Measurements from ENCODE around the genes FAM114A2 and LARP1.

GRCh38 chr5:153325074-153325526 lies 165.4 kb upstream of the GRIA1 start:
- PRO-cap, 2 experiments, result no peak in any of the 2 experiments

DNA sequence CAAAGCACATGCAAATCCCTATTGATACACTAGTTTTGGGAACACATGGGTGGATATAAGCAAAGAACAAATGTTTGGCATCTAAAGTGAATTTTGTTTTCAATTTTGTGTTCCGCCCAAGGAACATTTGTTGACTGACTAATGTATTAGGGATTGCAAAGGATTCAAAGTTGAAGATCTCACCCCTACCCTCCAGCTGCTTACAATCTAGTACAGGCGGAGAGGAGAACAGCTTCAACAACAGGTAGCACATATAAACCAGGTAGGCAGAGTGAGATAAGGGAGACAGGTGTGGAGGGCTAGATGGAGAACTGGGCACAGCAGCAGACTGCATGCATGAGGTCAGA lies 249.5 kb downstream of the GRIA1 start:
- PRO-cap, 2 experiments, result peak in 2 of 2 experiments; most common plus-strand start position 216 of the sequence (in 2)

GRCh38 chr5:153960564-153960933 lies 78.2 kb downstream of the FAM114A2 start:
- PRO-cap, 2 experiments, result no peak in any of the 2 experiments

DNA sequence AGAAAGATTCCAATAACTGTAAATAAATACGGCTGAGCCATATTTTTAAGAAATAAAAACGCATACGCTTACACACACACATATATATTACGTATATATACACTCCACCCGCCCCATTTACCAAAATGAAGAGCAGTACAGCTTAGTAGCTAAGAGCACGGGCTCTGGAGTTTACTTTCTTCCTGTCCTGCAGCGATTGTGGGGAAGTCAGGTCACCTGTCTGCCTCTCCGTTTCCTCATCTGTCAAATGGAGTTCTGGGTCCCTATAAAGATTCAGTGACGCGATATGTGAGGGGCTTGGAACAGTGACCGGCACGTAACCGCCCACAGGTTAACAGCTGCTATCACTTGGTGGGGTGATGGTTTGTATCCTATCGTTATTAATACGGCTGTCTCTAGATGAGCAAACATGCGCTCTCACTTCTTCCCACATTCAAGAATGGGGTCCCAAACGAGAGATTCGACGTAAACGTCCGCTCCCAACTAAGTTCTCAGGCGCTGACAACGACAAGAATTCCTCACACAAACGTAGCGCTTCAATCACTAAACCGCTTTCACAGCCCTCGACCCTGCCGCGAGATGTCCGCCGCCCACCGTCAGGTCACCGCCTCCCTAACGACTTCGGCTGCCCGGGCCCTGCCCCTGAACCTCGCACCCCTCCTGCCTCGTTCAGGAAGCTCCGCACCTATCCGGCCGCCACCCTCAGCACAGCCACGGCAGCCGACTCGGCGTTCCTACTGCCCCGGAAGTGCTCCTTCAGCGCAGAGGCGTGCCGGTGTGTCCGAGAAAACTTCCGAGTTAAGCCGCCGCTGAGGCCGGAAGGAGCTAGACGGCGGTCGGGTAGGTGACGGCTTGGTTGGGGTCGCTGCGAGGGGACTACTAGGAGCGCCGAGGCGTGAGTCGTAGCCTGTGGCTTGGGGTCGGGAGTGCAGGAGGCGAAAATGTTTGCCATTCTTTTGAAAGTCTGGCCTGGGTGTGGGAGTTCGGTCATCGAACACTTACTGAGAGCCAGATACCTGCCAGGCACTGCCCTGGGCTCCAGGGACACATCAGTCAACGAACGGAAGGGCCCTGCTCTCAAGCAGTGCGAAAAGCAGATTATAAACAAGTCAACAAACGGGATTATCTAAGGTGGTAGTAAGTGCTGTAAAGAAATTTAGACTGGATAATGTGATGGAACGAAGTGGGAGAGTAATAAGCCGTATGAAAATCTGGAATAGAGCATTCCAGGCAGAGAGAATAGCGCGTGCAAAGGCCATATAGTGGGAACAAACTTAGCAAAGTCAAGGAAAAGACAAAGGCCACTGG lies at the start of gene FAM114A2:
TSS of gene FAM114A2 (minus strand) at position 739 of the 1,308 bp plus-strand sequence.
- PRO-cap, 2 experiments, result peak in 2 of 2 experiments; most common plus-strand start position 828 of the sequence (in 2); most common minus-strand start position 750 of the sequence (in 2)

DNA sequence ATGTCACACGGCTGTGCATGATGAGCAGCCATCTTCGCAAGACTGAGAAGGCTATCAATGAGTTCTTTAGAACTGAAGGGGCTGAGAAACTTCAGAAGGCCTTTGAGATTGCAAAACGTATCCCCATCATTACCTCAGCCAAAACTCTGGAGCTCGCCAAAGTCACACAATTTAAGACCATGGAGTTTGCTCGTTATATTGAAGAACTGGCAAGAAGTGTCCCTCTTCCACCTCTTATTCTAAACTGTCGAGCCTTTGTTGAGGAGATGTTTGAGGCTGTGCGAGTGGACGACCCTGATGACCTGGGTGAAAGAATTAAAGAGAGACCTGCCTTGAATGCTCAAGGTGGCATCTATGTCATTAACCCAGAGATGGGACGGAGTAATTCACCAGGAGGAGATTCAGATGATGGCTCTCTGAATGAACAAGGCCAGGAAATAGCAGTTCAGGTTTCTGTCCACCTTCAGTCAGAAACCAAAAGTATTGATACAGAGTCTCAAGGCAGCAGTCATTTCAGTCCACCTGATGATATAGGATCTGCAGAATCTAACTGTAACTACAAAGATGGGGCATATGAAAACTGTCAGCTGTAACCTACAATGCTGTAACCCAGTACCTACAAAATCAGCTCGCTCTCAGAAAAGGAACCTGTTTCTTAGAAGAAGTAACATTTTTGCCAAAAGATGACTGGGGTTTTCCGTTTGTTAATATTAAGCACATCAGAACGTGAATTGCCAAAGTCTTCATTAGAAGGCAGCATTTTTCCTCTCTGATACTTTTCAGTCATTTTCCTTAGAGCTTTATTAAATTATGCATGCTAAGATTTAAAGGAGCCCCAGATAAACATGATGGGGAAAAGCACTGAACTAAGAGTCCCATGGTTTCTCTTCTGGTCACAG lies 14.6 kb downstream of the MFAP3 start:
- PRO-cap, 2 experiments, result no peak in any of the 2 experiments

- PRO-cap, 2 experiments, result no peak in any of the 2 experiments
These were observed 11.9 kb upstream of the GALNT10 start for GRCh38 chr5:154178609-154179071.

- PRO-cap, 2 experiments, result no peak in any of the 2 experiments
These were observed 65.6 kb upstream of the SAP30L start for GRCh38 chr5:154380078-154380757.

DNA sequence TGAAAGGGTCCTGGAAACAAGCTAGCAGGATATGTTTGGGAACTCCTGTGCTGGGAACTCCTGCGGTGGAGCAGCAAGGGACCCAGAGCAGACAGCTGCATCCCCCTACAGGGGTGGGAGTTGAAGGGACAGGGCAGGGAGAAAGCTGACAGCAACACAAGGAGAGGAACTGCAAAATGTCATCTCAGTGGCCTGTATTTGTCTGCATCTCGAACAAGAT lies 47.7 kb upstream of the SAP30L start:
- PRO-cap, 2 experiments, result no peak in any of the 2 experiments

GRCh38 chr5:154459371-154459923 lies 13.7 kb downstream of the SAP30L start:
- PRO-cap, 2 experiments, result no peak in any of the 2 experiments

GRCh38 chr5:154608353-154608692 lies 130.3 kb upstream of the HAND1 start:
- PRO-cap, 2 experiments, result no peak in any of the 2 experiments

DNA sequence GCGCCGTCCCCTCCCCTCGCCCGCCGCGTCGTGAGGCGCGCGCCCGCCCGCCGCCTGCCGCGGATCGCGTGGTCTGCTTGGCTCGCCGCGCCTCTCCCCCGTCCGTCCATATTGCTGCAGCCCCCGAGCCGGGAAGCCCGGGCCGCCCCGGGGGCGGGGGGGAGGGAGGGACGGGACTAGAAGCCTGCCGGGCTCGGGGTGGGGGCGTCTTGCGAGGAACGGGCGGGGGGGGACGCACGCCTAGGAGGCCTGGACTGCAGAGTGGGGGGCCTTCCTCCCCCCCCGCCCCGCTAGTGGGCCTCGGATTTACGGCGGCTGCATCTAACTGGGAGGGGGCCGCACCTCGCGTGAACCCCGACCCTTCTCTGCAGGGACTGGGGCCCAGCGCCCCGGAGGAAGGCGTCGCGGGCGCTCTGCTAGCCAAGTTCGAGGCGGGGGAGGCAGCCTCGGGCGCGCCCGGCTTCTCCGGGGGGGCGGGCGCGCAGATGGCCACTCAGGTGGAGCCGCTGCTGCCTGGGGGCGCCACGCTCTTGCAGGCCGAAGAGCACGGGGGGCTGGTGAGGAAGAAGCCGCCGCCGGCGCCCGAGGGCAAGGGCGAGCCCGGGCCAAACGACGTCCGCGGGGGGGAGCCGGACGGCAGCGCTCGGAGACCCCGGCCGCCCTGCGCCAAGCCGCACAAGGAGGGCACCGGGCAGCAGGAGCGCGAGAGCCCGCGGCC lies at the start of gene LARP1:
TSS of gene LARP1 (plus strand) at position 105 of the 718 bp plus-strand sequence.
- PRO-cap, 2 experiments, result peak in 2 of 2 experiments; most common plus-strand start position 109 of the sequence (in 2)

DNA sequence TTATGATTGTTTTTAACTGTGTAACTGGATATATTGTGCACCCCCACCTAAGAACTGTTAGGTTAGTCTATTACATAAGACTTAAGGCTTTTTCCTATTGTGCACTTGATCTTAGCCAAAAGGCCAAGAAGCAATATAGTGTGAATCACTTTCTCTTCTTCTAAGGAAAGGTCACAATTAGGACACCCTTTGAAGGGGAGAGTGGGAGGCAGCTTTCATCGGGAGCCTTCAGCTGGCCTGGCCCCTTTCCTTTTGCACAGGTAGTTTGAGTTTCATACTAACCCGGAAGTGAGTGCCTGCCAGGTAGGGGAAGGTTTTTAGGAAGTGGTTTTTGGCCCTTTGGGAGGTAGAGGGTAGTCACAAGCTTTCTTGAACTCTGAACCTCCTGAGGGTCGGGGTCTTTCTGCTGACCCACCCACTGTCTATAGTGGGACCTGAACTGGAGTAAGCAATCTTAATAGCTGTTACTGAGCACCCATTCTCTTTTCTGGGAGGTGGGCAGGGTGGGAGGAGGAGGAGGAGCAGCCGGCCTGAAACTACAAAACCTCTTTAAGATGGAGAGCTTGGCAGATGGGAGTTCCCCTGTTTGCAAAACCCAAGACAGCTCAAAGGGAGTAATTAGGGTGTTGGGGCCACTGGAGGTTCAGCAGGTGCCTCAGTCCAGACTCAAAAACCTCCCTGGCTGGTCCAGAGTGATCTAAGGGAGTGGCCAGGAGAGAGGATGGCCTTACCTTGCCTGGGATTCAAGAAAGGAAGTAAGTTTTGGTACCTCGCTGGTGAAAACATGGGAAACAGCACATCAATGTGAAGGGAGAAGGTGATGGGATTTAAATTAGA lies 6.0 kb downstream of the LARP1 start:
- PRO-cap, 2 experiments, result no peak in any of the 2 experiments

GRCh38 chr5:154769106-154770083 lies 14.2 kb downstream of the LARP1 start:
- PRO-cap, 2 experiments, result no peak in any of the 2 experiments

DNA sequence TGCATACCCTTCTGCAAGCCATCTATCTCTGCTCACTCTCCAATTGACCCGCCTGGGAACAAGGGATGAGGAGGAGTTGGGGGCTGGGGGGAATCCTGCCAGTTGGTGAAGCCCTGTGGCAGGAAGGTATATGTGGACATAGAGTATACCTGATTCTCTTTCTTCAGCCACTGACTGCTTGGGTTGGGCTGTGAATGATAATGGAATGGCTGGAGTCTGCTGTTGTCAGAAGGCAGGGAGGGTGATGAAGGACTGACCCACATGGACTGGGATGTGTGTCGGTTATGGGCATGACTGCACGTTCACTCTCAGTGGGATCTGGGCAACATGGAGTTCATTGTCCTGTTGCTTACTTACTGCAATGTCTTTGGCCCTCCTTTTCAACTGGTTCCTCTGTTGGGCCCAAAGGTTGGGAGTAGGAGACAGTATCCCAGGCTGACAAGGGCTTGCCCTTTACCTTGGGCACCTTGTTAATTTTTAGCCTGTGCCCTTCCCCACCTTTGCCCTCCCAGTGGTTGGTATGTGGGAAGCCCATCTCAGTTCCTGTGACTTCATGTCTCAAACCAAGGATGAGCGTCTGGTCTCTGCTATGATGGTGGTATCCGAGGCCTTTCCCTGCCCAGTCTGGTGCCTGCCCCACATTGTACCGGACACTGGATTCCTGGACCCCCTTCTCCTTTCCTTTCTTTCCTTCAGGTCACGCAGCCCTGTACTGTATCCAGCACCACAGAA lies 34.6 kb downstream of the FAXDC2 start:
- PRO-cap, 2 experiments, result no peak in any of the 2 experiments

- PRO-cap, 2 experiments, result peak in 2 of 2 experiments; most common plus-strand start chr5:154829287 (in 2)
These were observed 21.3 kb downstream of the FAXDC2 start for GRCh38 chr5:154829188-154829390.

DNA sequence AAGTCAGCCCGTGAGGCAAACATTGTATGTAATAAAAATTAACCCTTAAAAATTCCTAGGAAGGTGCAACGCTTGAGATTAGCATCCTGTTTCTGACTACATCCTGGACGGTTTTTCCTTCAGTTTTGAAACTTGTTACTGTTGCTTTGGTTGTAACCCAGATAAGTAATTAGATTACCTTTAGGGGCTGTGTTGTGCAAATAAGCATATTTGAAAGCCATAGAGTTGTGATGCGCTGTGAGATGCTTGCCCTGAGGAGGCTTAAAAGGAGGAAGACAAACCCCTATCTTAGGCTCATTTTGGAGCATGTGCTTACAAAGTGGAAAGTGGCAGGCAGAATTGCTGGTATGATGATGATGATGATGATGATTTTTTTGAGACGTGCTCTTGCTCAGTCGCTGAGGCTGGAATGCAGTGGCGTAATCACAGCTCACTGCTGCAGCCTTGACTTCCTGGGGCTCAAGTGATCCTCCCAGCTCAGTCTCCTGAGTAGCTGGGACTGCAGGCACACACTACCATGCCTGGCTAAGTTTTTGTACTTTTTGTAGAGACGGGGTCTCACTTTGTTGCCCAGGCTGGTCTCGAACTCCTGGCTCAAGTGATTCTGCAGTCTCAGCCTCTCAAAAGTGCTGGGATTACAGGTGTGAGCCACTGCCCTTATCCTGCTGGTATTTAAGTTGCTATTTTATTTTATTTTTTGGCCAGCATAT lies 1.7 kb downstream of the CNOT8 start:
- PRO-cap, 2 experiments, result no peak in any of the 2 experiments

DNA sequence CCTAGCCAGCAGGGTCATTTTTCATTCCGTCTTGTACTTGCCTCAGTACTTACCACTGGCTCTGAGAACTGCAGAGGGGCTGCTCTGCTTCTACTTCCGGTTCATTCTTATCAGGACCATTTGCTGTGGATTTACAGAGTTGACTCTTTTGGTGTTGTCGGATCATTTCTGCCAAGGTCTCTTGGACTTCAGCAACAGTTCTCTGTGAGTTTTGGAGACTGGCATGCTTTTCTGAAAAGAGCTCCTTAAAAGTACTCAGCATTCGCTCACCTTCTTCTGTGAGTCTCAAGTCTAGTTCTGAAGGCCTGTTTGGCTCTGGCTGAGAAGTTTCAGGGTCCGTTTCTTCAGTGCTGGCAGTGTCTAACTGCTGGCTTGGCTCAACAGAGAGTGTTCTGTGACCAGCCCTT lies 32.8 kb downstream of the CNOT8 start:
- PRO-cap, 2 experiments, result no peak in any of the 2 experiments

DNA sequence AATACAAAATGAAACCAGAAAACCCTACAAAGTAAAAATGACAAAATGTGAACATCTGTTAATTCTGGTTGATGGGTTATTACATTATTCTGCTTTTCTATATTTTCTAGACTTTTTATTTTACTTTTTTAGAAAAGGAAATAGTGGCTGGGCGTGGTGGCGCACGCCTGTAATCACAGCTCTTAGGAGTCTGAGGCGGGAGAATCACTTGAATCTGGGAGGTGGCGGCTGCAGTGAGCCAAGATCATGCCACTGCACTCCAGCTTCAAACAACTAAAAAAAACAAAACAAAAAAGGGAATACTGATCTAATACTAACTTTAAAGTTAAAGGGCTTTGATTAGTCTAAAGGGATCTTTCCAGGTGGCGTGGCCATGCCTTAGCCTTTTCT lies 37.2 kb downstream of the CNOT8 start:
- PRO-cap, 2 experiments, result no peak in any of the 2 experiments

- PRO-cap, 2 experiments, result no peak in any of the 2 experiments
These were observed 4.2 kb downstream of the MRPL22 start for GRCh38 chr5:154944775-154945678.

GRCh38 chr5:155222572-155223024 lies 209.0 kb downstream of the KIF4B start:
- PRO-cap, 2 experiments, result no peak in any of the 2 experiments

Measured in Colon Carcinoma Metastatic in the Lung (tissue), 2 donors.